HL-60 (cell line): ENCODE measurements around a stretch of chr6.

- RRBS = no CpG with 5 or more reads among the region's 3 CpGs
Measured at GRCh38 chr6:14841634-14841975, 404.3 kb upstream of the JARID2 start.

GRCh38 chr6:14863835-14864859 is 381.7 kb upstream of the JARID2 start:
- RRBS = no CpG with 5 or more reads among the region's 15 CpGs

DNA sequence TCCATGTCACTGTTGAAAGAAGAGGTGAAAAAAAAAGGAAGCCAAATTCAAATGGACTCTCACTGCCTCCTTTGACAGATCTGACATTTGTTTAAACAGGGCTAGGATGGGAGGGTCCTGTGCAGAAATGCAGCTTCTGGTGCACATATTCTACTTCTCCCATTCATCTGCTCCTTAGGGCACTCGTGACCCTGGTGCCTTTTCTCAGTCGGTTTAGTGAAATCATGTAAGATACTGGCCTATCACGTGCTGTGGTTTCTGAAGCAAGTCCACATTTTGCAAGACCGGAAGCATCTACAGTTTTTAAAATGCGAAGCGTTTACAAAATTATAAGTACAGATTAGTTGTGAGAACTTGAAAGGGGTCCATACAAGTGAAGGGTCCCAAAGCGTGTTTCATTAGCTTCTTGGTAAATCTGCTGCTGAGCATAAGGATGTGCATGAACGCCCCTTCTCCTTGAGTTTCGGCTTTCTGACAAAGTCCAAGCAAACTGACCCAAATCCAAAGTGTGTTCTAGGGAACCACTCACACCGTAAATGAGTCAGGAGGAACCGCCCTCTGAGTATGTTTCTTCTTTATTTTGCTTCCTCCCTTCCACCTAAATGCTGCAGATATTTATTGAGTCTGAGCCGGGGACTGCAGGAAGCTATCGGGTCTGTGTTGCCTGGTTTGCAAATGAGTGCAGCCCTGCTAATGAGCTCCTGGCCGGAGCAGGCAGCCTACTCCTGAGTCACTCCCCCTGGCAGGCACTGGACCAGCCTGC is 323.8 kb upstream of the JARID2 start:
- RRBS = 4% methylated on average over 3 of the region's 14 CpGs

DNA sequence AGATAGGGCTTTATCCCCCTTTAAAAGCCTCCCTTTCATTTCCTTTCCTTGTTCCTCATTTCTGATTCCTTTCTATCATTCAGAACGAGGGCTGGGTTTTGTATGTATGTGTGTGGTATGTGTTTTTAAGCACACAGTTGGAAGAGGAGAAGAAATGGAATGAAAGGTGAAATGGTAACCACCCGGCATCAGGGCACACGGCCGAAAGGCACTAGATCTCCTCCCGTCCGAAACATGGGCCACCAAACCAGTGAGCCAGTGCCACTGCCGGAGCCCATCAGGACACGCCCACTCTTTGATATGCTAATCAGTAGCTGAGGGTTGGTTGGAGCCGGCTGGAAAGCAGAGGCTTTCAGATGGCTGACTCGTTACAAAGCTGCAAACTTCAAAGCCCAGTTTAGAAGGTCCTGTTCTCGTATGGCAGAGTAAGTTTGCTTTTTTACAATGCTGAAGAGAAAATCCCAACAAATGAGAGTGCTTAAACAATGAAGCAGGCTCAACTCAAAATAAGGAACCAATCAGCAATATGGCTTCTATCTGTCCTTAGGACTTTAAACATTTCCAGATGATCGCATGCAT is 228.5 kb upstream of the JARID2 start:
- RRBS = 91% methylated on average over 6 of the region's 12 CpGs

DNA sequence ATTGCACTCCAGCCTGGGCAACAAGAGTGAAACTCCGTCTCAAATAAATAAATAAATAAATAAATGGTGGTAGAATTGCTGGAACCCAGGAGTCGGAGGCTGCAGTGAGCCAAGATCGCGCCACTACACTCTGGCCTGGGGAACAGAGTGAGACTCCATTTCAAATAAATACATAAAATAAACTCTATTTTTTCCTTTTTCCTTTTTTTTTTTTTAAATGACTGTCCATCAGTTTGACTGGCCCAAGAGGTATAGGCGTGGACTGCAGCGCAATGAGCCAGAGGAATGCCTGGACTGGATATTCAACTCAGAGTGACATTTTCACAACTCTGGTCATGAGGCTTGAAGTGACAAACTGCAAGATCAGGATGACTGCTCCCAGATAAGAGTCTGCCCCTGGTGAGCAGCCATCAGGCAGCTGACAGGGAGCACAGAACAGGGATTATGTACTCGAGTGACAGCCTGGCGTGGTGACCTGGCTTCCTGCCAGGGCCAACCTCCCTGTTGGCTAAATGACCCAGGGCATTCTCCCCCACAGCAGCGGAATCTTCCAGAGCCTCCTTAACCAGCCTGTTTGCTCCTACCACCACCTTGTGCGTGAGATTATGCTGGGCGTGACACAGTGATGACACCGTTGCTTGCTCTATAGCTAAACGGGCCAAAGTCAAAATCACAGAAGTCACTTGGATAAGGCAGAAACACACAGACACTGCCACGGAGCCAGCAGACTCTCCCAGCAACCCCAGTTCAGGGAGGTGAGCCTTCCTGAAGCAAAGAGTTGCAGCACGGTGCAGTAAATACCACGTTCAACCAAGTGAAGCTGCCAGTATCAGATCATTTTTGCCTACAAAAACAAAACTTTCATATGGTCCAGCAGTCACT is 209.2 kb upstream of the JARID2 start:
- RRBS = no CpG with 5 or more reads among the region's 16 CpGs

- RRBS = no CpG with 5 or more reads among the region's 2 CpGs
Measured at GRCh38 chr6:15274677-15275379, 29.0 kb downstream of the JARID2 start.

- RRBS = no CpG with 5 or more reads among the region's 4 CpGs
Measured at GRCh38 chr6:15324102-15324419, 78.2 kb downstream of the JARID2 start.

GRCh38 chr6:15359476-15359792 is 113.6 kb downstream of the JARID2 start:
- RRBS = no CpG with 5 or more reads among the region's 6 CpGs

- RRBS = no CpG with 5 or more reads among the region's 14 CpGs
Measured at GRCh38 chr6:15365268-15365729, 119.4 kb downstream of the JARID2 start.

DNA sequence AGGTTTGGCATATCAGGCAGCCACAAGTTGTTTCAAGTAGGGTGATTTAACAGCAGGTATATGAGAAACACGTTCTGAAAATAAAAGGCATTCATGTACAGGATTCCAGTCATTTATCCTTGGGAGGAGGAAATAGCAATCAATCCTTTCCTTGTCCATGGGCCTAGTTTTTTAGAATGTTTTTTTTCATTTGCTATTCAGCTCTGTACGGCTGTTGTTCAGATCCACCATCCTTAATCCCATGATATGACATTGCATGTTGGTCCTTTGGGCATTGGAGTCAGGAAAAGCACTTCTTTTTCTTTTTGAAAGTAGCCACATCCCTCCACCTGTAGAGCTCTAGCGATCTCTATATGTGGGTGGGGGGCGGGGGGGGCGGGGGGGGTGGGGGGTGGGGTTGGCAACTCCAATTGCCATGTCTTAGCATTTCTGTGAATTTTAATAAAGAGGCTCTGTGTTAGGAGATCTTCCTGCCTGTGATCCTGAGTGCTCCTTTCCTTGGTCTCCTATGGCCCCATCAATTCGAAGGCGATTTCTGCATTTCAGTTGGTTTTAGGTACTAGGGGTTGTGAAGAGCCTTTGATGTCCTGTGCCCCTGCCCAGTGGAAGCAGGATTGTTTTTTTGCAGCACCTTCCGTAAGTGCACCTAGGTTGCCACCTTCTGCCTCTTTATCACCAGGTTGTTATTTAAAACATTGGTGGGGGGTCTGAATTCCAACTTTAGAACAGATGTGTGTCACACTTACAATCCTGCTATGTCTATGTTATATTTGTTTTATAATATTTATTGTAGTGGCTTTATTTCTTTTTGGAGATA is 120.5 kb downstream of the JARID2 start:
- RRBS = no CpG with 5 or more reads among the region's 8 CpGs

DNA sequence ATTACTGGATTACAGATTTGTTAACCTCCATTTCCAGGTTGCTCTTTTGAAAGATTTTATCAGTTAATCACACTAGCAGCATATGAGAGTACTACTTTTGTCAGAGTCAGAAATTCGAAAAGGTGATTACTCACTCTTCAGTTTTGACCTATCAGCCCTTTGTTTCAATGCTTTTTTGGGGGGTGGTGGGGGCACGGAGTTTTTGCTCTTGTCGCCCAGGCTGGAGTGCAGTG is 149.2 kb downstream of the JARID2 start:
- RRBS = no CpG with 5 or more reads among the region's 3 CpGs

- RRBS = no CpG with 5 or more reads among the region's 9 CpGs
Measured at GRCh38 chr6:15399788-15400580, 154.1 kb downstream of the JARID2 start.

DNA sequence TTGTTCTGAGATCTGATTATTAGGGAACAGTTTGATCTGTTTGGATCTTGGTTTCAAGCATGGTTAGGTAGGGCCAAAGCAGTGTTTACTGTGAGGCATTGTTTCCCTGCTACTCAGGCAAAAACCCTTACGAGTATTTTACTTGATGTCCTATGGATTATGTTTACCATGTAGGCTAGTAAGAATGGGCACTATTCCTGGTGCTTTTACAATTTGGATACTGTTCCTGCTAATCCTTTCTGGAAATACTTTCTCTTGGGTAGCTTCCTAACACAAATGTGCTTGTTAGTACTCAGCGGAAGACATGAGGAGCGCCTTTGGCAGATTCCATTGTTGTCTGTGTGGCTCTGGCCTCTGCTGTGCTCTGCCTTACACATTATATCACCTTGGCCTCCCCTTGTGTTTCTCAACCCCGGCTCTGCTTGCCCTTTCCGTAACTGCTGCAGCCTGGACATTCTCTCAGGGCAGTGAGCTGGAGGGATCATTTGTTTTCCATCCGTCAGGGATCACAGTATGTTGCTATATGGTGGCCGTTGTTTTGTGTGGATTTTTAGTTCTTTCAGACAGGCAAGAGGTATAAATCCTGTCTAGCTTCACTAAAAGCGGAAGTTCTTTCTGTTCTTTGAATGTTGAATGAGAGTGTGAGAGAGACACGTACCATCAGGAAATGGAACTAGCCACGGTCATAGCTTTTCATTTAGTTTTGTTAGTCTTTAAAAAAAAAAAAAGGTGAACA is 175.0 kb downstream of the JARID2 start:
- RRBS = no CpG with 5 or more reads among the region's 10 CpGs

GRCh38 chr6:15472685-15472994 is 190.2 kb downstream of the DTNBP1 start:
- RRBS = no CpG with 5 or more reads among the region's 3 CpGs

GRCh38 chr6:15505446-15506139 is 157.2 kb downstream of the DTNBP1 start:
- RRBS = no CpG with 5 or more reads among the region's 20 CpGs

DNA sequence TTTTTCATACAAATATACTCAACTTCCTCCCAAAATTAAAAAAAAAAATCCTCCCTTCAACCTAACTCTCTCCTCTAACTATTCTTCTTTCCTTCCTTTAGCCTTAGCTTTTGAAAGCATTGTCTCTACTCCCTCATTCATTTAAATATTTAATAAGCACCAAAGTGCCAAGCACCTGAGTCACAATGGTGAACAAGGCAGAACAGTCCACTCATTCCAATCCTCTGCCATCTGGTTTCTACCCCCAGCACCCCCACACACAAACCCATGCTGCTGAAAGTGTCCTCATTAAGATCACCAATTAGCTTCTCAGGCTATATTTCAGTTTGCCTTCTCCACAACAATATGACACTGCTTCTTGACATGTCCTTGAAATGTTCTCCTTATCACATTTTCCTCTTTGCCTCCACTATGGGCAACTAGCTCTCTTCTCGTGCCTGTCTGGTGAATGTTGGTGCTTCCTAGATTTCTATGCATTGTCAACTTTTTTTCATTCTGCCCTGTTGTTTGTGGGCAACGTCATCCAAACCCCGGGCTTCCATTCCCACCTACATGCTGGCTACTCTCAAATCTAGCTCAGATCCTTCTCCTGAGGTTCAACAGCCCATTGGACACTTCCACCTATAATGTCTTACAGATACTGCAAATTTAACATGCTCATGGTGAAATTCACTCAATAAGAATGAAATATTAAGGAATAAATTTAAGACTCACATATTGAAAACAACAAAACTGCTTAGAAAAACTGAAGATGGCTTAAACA is 76.2 kb downstream of the DTNBP1 start:
- RRBS = no CpG with 5 or more reads among the region's 3 CpGs

DNA sequence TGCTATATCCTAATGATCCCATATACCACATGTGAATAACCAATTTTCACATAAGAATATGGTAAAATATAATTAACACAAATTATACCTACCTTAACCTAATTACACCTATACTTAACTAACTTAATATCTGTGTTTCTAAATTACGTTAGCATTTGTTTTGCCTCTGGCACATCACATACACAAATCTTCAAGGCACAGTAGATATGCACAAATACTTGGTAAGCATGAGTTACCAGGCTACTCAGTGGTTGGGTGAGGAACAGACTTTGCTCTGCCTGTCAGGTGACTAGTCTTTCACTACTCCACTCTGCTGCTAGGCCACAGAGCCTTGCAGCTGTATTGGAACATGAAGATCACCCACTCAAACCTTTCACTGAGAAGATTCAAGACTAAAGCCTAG is 47.1 kb downstream of the DTNBP1 start:
- RRBS = no CpG with 5 or more reads among the region's 1 CpG

- RRBS = no CpG with 5 or more reads among the region's 2 CpGs
Measured at GRCh38 chr6:15881180-15881496, 218.3 kb upstream of the DTNBP1 start.

- RRBS = no CpG with 5 or more reads among the region's 5 CpGs
Measured at GRCh38 chr6:15889294-15889799, 226.5 kb upstream of the DTNBP1 start.

DNA sequence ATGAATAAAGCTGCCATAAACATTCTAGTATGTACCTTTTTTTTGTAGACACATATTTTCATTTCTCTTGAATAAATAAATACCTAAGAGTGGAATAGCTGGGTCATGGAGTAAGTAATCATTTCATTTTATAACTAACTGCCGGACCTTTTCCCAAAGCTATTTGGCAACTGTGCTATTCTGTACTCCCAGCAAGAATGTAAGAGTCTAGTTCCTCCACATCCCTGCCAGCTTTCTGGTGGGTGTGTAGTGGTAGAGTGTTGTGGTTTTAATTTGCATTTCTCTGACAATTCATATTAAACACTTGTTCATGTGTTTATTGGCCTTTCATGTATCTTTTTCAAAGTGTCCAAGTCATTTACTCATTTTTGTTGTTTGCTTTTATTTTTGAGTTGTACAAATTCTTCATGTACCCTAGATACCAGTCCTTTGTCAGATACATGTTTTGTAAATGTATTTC is 7.7 kb downstream of the MYLIP start:
- RRBS = no CpG with 5 or more reads among the region's 1 CpG